Foreskin fibroblast (primary cell): ENCODE results near the gene DHRSX.

GRCh38 chrX:261216-261904 is 19.8 kb upstream of the PLCXD1 start:
- RRBS, result 37% methylated on average over 6 of the region's 31 CpGs

- RRBS, result 28% methylated on average over 10 of the region's 28 CpGs
These were observed 6.1 kb upstream of the PLCXD1 start for GRCh38 chrX:274910-275721.

GRCh38 chrX:290619-291195 is 9.5 kb downstream of the PLCXD1 start:
- RRBS, result no CpG with 5 or more reads among the region's 35 CpGs

DNA sequence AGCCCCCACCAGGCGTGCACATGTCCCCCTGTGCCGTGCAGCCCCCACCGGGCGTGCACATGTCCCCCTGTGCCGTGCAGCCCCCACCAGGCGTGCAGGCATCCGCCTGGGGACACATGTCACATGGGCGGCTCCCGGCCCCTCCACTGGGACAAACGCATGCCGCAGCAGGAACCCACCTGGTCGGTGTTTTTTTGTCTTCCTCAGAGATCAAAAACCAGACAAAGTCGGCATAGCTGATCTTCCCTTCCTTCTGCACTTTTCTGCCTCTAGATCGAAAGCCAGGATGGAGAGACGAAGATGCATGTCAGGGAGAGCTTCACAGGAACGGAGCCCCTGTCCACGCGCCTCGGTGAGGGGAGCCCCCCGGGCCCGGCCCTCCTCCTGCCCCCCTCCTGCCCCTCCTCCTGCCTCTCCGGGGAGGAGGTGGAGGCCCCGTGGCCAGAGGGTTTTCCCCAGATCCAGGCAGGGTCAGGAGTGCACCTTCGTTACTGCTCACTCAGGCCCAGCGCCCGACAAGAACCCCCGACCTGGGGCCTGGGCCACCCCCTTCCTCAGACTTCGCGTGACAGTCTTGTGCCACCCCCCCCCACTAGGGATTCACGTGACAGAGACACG is 22.6 kb upstream of the GTPBP6 start:
- RRBS, result 97% methylated on average over 6 of the region's 31 CpGs

DNA sequence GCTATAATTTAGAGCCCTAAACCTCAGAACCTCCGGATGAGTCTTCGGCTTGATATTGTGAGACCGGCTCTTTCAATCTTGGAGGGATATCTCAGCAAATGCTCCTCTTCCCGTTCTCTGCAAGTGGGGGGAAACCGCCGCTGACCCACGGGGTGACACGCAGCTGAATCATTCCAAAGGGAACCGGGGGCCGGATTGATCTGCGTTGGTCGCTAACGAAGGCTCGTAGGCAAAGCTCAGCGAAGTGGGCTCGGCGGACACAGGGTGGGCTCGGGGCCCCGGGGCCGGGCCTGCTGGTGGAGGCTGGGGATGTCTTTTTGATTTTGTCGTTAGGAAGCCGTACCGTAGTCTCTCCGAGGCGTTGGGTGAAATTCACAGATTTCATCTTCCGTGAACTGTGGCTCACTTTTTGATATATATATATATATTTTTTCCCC is 110.6 kb upstream of the PPP2R3B start:
- RRBS, result 66% methylated on average over 9 of the region's 26 CpGs

GRCh38 chrX:1206210-1206703 is 6.2 kb downstream of the CRLF2 start:
- RRBS, result no CpG with 5 or more reads among the region's 19 CpGs

DNA sequence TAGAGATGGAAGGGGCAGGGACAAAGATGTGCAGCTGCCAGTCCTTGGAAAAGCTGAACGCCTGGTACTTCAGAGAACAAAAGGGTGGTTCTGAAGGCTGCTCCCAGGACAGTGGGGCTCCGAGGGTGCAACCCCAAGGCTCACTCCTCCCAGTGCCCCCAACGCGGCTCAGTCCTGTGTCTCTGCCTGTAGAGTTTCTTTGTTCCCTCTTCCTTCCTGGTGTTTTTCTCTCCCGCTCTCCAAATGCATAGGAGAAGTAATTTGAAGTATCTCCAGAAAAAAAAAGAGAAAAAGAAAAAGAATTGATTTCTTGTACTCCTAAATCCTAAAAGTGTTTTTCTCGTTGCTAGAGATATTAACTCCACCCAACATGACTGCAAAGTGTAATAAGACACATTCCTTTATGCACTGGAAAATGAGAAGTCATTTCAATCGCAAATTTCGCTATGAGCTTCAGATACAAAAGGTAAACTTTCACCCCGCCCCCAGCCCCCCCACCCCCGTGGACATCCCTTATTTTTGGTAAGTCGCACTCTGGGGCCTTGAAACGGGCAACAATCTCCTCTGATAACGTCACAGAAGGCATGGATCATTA is 19.4 kb downstream of the IL3RA start:
- RRBS, result no CpG with 5 or more reads among the region's 13 CpGs

DNA sequence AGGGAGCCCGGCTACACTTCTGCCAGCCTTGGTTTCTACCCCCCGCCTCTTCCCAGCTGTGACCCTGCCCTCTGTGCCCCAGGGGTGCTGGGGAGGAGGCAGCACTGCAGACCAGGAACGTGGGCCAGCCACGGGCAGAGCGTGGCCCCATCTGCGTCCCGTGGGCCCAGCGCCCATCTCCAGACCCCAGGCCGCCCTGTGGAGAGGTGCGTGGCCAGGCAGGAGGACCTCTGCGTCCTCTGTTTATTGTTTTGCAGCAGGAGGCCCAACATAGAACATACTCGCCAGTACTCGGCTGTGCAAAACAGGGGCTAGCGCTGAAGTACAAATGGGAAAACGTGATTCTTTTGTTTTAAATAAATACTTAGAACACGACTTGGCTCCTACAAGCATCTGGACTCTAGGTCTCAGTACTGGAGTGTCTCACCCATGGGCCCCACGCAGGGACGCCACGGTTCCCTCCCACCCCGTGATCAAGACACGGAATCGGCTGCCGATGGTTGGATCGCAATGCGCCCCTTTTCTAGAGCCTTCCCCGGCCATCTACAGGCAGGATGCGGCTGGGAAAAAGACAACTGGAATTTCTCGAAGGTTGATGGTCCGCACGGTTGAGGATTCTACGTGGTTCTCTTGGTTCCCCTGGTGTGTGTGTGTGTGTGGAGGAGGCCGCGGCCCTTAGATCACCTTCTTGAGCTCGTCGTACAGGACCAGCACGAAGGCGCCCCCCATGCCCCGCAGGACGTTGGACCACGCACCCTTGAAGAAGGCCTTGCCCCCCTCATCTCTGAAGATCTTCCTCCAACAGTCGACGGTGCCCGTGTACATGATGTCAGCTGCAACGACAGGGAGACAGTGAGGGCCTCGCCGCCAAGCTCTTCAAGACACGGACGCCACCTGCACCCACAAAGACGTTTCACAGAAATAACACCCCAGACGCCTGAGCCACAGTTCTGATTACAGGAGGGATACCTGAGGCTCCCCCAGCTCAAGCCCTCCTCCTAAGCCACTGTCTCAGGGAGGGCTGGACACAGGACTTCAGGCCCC is 5.7 kb downstream of the SLC25A6 start:
- RRBS, result no CpG with 5 or more reads among the region's 50 CpGs

GRCh38 chrX:1405240-1405892 is 13.5 kb upstream of the SLC25A6 start:
- RRBS, result no CpG with 5 or more reads among the region's 3 CpGs

GRCh38 chrX:1493307-1493878 is 40.7 kb upstream of the ASMTL start:
- RRBS, result no CpG with 5 or more reads among the region's 18 CpGs

GRCh38 chrX:1517184-1517807 is 19.7 kb downstream of the P2RY8 start:
- RRBS, result no CpG with 5 or more reads among the region's 7 CpGs

GRCh38 chrX:1525528-1526514 is 11.2 kb downstream of the P2RY8 start:
- RRBS, result no CpG with 5 or more reads among the region's 8 CpGs

GRCh38 chrX:1530828-1532057 is 5.7 kb downstream of the P2RY8 start:
- RRBS, result no CpG with 5 or more reads among the region's 14 CpGs

GRCh38 chrX:2137684-2138619 is 362.8 kb downstream of the DHRSX start:
- RRBS, result no CpG with 5 or more reads among the region's 9 CpGs

DNA sequence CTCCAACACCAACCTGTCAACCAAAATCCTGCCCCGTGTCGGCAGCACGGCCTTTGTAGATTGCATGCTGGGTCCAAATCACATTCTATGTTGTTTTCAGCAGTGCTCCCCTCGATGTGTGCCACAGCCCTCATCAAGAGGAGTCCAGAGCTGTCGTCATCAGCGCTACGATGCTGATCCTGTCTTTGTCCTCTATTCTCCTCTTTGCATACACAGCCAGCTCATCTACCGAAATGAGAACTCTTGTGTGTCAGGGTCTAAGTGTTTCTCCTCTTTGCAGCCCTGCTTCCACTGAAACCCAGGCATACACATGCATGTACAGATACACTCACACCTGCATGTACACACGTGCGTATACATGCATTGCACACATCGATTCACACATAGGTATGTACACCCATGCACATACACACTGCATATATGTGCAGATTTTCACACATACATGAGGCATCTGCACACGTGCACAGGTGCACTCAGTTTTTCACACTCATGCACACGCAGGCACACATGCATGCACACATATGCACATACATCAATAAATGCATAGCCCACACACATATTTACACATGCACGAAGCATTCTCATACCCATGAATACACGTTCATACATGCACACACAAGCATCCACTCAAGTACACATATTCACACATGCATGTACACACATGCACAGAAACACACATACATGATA is 324.9 kb downstream of the DHRSX start:
- RRBS, result no CpG with 5 or more reads among the region's 15 CpGs

DNA sequence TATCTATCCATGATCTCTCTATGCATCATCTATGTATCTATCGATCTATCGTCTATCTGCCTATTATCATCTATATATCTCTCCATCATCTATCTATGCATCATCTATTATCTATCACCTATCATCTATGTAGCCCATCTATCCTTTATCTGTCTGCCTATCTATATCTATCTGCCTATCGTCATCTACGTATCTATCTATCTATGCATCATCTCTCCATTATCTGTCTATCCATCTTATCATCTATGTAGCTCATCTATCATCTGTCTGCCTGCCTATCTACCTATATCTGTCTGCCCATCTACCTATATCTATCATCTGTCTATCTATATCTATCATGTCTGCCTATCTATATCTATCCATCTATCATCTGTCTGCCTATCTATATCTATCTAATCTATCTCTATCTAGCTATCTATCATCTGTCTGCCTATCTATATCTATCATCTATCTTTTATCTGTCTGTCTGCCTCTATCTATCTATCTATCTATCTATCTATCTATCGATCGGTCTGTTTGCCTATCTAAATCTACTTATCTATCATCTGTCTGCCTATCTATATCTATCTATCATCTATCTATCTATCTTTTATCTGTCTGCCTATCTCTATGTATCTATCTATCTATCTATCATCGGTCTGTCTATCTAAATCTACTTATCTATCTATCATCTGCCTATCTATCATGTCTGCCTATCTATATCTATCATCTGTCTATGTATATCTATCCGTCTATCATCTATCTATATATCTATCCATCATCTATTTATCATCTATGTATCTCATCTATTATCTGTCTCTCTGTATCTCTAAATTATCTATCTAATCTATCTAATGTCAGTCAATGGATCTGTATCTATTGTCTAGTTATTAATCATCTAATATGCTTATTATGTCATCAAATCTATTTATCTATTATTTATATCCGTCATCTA is 320.3 kb downstream of the DHRSX start:
- RRBS, result no CpG with 5 or more reads among the region's 9 CpGs

- RRBS, result no CpG with 5 or more reads among the region's 5 CpGs
These were observed 306.7 kb downstream of the DHRSX start for GRCh38 chrX:2194013-2194455.

GRCh38 chrX:2370672-2371384 is 129.9 kb downstream of the DHRSX start:
- RRBS, result no CpG with 5 or more reads among the region's 22 CpGs

- RRBS, result 1% methylated on average over 18 of the region's 61 CpGs
These were observed at the start of gene DHRSX for GRCh38 chrX:2500760-2501513. Gene DHRSX (minus strand): TSS chrX:2500976.

GRCh38 chrX:2502502-2503157 is 1.9 kb upstream of the DHRSX start:
- RRBS, result 11% methylated on average over 3 of the region's 15 CpGs